Right cardiac atrium (tissue), 1 donor: Measurements from ENCODE around the genes KRT23, KRTAP2-2, KRTAP4-11, KRTAP4-5 and KRT33A.

DNA sequence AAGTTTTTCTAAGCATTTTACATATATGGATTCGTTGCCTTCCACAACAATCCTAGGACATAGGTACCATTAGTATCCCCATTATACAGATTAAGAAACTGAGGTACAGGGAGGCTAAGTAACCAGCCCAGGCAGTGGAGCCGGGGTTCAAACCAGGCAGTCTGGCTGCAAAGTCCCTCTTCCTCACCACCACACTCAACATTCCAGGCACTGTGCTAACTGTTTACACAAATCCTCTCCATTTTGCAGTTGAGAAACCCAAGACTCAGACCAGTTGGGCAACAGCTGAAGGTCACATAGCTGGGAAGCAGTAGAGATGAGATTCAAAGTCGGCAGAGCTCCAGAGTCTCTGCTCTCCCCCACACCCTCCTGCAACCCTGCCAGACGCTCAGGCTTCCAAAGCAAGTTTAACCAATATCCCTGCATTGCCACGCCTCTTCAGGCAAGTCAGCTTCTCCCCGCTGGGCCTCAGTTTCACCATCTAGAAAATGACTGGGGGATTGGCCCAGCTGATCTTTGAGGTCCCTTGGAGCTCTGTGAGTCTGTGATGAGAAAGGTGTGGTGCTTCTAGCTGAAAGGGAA is 14.1 kb downstream of the CCR7 start:
- PRO-cap = no peak

GRCh38 chr17:40552704-40553353 is 12.4 kb downstream of the CCR7 start:
- PRO-cap = no peak

DNA sequence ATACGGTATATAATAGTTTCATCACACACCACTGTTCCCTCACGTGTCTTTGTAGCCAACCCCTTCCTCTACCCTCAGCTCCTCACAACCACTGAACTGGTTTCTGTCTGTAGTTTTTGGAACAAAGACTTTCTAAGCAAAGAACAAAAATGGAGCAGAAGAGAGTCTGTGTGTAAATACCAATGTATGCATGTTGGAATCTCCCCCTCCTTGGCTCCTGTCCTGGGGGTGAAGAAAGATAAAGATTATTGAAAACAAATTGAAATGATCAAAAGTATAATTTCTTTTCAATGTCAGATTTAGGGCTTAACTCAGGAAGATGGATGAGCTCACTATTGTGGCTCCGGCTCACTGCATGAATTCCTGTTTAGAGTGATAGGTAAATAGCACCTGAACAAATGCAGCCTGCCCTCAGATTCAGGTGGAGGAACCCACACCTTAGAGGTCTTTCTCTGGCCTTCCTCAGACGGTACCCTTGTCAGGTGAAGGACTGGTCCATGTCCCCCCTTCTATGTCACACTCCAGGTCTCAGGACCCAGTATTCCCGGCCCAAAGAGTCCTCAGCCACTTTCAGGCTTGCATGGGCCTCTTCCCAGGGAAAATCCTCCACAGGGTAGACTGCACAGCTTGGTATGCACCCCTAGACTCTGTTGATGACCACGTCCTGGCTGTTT is 32.1 kb upstream of the CCR7 start:
- PRO-cap = no peak

DNA sequence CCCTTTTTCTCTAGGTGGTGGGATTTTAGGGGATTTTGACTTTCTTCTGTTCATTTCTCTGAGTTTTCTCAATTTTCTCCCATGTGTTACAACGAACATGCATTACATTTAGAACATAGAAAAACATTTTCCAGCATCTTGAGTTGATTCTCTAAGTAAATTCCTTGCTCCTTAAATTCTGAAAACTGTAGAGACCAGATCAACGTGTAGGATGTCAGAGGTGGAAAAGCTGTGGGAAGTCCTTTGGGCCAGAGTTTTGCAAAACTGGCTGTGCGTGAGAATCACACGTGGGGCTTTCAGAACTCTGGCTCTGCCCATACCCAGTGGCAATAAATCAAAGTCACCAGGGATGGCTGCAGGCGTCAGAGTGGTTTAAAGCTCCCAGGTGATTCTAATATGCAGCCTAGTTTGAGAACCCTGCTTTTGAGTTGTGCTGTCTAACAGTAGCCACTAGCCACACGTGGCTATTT is 36.2 kb upstream of the CCR7 start:
- PRO-cap = no peak

DNA sequence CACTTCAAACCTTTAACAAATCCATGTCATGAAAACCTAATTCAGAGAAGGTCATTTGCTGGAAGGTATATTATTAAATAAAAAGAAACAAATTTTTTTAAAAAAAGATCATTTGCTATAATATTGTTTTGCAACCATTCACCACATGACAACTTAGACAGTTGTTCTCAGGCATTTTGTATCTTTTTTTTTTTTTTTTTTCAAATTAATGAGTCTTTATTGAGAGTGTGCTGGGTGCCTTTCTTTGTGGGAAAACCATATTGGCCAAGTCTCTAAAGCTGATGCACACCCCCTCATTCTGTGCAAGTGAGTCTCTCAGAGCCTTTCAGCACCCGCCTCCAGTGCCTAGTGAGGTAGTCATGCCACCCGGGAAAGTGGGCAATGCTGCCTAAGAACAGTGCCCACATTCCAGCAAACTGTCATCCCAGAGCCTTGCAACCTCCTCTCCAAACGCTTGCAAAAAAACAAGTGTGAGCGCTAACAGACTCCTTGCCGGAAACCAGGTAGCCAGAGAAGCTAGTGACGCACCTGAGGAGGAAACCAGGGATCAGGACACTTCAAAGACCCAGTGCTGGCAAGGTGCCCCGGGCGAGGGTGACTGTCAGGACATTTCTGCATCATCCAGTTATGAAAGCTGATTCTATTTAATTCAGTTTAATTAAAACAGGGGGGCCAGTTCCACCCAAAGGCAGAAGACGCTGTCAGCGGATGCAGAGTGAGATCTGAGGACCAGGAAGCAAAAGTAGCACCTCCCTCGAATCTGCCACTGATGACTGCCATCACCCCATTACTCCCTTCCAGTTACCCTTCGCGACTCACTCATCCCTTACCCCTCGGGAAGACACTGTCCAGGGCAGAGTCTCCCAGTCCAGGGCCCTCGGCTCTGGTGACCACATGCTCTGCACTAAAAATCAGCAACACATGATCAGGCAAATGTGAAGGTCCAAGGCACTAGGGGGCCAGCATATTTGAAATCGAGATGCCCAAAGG is 34.9 kb downstream of the SMARCE1 start:
- PRO-cap = no peak

DNA sequence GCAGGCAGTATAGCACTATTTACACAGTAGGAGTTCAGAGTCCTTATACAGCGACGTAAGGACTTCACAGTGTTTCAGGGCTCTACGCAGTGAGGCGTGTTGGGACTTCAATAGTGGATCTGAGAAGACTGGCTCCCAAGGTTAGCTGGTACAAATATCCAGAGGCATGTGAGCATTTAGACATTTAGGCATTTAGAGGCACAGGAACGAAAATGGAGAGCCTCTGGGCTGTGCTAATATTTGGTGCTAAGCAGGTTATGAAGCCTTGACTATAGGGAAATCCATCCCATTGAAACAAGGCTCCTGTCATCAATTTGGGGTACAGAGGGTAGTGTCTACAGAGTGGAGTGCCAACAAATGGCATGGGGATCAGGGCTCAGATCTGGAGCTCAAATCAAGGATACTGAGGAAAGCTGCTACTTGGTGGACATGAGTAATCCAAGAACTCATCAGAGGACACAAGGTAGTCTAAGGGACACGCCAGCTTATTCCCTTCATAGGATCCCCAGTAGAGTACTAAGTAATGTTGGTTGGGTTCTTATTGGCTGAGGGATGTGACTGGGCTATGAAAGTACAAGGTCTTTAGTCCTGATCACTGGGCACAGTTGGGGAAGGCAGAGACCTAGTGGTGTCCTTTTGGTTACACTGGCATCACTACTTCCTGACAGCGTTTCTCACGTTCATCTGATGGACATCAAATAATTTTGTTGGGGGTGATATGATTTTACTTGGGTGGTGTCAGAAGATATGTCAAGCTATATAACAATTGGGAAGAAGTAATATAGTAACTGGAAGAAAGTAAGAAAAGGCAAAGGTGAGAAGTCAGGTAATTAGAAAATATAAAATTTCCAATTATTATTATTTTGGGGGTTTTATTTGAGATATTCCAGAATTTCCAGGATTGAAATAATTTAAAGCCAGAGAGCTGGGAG is 5.2 kb downstream of the KRT10 start:
- PRO-cap = no peak

GRCh38 chr17:40899746-40900396 is 14.8 kb upstream of the KRT20 start:
- PRO-cap = no peak

DNA sequence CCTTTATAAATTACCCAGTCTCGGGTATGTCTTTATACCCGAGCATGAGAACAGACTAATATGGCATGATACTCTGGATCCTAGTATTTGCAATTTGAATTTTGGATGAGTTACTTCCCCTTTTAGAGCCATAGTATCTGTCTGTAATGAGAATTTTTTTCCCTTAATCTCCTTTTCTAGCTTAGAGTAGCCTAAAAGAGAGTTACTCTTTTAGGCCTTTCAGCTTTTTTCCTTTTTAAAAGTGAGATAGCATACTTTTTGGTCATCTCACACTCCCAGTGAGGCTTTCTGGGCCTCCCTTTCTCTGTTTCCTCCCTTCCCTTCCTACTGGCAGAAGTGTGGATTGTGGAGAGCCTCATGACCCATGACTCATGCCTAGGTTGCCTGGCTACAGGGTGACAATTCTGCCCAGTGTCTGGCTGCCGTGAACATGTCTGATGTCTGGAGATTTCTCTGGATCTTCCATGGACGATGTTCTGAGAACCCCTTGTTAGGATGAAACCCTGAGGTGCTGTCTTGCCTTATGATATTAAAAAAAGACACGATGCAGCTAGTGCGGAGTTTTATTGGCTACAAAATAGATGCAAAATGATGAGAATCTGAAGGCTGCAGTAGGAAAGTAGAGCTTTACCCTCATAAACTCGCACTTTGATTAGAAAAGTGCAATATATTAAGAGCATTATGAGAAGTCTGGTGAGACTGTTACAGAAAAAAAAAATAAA is 15.1 kb downstream of the KRT23 start:
- PRO-cap = no peak

GRCh38 chr17:40935892-40937064 is 1.2 kb downstream of the KRT23 start:
- PRO-cap = no peak

DNA sequence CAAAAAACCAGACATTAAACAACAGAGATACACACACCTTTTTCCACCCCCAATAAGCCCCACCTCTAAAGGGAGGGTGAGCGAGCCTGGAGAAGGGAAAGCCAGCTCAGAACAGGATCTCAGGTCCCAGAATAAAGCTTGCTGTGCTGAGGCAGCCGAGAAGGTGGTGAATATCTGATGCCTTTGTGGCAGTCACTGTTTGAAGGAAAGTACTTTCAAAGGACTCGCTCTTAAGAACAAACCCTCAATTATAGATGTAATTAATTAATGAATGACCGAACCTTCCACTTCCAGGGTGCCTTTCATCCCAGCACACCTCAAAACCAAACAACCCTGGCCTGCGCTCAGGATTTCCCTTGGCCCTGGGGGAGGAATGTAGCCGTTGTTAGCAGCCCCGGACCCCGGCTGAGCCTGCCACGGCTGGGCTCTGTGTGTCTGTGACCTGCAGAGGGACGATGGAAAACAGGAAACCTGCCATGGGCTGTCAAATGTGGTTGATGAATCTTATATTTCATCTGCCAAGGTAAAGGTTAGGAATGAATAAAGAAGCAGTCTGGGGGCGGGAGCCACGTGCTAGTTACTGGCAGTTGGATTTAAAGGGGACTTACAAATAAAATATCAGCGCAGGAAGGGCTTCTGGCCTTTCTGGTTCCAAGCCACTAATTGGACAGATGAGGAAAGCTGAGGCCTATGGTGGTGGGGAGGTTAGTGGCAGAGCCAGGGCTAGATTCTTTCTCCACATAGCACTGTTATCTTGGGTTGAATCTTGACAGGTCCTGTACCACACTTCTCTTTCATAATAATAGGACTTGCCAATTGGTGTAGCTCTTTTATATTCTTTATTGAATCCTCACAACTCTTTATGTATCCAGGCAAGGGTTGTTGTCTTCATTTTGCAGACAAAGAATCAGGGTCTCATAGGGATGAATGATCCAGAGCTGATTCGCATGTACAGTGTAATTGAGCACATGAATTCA is at the start of gene KRT23:
KRT23 (minus strand) TSS at position 582 of the 977 bp plus-strand sequence.
- PRO-cap = no peak

GRCh38 chr17:41055006-41055462 is at the start of gene KRTAP2-2:
KRTAP2-2 (minus strand) TSS chr17:41055230.
- PRO-cap = no peak

DNA sequence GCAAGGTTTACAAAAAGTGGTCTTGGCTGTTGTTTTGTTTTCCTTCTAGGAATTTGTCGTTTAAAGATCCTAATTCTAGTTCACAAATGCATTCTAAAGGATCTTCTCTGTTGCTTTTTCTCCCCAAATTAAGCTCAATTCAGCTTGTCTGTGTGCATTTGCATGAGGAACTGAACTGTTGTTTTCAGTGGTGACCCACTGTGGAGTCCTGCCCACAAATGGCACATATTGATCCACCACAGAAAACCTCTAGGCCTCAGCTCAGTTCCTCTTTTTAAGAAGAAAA is 3.7 kb downstream of the KRTAP4-9 start:
- PRO-cap = no peak

DNA sequence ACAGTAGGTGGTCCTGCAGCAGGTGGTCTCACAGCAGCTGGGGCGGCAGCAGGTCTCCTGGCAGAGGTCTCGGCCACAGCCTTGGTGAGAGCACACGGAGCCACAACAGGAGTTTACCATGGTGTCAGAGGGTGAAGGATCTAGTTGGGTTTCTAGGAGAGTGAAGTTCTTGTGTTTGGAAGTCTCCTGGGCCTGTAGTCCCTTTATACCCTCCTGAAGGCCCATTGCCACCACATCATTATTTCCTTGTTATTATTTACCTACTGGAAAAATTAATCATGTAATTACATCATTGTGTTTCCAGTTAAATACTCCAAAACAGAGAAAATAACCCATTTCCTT is at the start of gene KRTAP4-11:
KRTAP4-11 (minus strand) TSS at position 178 of the 342 bp plus-strand sequence.
- PRO-cap = no peak

DNA sequence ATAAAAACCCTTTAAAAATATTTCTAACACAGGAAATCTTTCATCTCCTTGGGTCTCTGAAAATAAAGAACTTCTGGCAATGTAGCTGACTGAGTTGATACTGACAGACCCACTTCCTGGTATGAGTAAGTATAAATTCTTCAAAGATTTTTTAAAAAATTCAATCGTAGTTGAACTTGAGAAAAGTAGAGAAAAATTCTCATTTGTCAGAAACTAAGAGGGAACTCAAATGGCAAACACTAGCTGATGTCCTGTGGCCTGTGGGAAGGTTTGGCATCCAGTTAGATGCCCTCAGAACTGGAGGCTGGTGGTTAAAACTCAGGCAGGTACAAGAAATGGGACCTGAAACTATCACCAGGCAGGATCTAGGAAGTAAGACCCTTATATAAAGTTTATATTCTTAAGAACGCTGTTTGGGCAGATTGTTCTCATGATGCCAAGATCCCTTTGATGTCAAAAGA is 6.3 kb downstream of the KRTAP4-6 start:
- PRO-cap = no peak

DNA sequence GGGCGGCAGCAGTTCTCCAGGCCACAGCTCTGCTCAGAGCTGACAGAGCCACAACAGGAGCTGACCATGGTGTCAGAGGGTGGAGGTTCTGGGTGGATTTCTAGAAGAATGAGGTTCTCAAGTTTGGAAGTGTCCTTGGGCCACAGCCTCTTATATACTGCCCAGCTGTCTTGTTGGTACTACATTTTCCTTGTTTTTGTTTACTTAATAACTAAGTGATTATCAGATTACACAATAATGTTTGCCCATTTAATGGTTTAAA is at the start of gene KRTAP4-5:
KRTAP4-5 (minus strand) TSS at position 126 of the 262 bp plus-strand sequence.
- PRO-cap = no peak

- PRO-cap = no peak
Measured at GRCh38 chr17:41315868-41316084, 266 bp upstream of the KRTAP17-1 start.

- PRO-cap = no peak
Measured at GRCh38 chr17:41350600-41351012, at the start of gene KRT33A. KRT33A (minus strand) TSS chr17:41350828.

DNA sequence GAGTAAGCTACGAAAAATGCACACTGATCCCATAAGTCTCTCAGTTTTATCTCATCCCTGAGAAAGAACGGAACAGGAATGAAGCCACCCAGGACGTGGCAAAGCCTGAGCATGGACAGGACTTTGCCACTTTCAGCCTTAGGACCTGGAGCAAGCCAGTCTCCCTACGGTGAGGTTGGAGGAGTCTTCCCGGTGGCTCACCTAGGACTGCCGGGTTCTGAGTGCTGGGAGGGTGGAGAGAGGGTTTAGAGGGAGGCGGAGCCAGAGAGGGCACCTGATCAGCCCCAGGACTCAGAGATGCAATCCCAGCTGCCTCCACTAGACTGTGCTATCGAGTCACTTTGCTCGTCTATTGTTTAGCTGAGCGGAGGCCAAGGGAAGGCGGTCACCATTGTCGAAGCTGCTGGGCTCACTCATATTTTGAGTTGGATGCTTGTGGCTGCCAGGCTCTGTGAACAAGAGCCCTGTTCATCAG is 7.2 kb downstream of the KRT14 start:
- PRO-cap = no peak

DNA sequence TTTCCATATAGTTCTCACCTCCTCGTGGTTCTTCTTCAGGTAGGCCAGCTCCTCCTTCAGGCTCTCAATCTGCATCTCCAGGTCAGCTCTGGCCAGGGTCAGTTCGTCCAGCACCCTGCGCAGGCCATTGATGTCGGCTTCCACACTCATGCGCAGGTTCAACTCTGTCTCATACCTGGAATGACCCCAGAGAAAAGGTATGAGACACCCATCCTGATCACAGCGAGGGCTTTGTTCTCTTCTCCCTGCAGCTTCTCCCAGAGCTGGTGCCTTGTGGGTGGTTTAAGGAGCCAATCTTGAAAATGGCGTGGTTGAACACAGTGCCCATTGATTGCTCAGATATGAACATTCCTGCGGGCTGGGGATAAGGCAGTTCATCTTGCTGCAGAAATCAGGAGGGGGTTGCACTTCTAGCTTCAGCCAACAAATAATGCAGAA is 2.4 kb downstream of the KRT14 start:
- PRO-cap = no peak

DNA sequence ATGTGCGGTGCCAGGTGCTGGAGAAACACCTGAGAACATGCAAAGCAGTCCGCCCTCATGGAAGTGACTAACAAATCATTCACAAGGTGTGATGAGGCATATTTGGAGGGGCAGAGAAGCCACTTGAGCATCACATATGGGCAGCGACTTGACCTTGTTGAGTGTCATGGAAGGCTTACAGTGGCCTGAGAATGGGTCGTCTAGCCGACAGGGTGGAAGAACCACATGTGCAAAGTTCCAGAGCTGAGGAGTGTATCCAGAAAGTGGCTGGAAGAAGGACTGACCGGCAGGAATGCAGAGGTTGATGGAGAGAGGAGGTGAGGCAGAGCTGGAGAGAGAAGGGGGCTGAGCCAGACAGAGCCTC is 25.1 kb upstream of the EIF1 start:
- PRO-cap = no peak